Neural progenitor cell (in vitro differentiated cells): ENCODE results near the gene ATP2C2.

- RAMPAGE, long total RNA = no peak
These were observed 7.4 kb downstream of the CDH13 start for GRCh38 chr16:82633901-82634931.

- RAMPAGE, long total RNA = no peak
These were observed 29.1 kb downstream of the CDH13 start for GRCh38 chr16:82655819-82656239.

- RAMPAGE, long total RNA = no peak
These were observed 74.9 kb downstream of the CDH13 start for GRCh38 chr16:82701590-82702163.

DNA sequence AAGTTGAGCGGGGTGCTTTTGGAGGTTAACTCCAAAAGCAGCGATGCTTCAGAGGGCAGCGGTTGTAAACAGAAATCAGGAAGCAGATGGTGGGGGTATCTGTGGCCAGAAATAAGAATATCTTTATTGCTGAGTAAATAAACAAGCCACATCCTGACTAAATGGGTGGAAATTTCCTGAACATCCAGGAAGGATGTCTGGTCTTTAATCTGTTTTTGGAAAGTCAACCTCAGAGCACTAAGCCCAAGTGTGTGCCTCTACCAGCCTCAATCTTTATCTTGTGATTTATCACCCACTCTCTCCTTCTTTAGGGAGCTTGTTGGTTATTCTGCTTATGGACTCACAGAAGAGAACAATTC, 123.3 kb downstream of the CDH13 start:
- RAMPAGE, long total RNA = no peak

DNA sequence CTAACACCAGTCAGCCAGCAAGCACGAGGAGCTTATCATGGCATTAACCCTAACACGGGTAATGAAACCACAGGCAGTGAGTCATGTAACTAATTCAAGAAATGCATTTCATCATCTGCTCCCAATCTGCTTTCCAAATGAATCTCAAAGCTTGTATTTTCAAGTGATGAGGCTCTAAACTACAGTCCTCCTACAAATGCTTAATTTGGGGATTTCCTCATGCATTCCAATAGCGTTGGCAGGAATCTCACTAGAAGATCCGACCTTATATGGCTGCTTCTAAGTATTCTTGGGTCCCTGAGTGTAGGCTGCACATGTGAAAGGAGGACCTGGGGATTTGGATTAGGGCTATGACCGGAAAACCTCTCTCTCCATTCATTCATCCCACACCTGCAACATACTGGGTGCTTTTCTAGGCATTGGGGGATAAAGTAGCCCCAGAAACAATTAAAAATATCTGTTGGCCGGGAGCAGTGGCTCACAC, 118.3 kb upstream of the HSBP1 start:
- RAMPAGE, long total RNA = no peak

DNA sequence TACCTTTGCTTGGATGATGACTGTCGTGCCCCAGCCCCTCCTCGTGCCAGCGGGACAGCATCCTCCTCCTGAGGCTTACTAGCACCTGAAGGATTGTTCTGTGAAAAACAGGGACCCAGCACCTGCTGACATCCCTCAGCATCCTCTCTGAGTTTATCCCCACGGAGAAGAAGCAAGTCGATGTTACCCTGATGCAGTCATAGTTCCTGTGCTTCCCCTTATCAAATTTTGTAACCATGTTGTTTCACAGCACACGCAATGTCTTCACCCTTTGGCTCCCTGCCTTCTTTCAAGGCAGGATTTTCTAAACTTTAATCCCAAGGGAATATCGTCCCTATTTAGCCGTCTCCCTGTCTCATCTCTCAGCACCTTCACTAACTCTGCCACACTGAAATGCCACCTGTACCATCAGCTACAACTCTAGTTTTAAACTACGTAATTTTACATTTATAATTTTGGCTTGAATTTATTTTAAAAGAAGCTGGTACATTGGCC, 4.9 kb upstream of the HSBP1 start:
- RAMPAGE, long total RNA = no peak

- RAMPAGE, long total RNA = no peak
These were observed 13.4 kb downstream of the MLYCD start for GRCh38 chr16:83912422-83912654.

DNA sequence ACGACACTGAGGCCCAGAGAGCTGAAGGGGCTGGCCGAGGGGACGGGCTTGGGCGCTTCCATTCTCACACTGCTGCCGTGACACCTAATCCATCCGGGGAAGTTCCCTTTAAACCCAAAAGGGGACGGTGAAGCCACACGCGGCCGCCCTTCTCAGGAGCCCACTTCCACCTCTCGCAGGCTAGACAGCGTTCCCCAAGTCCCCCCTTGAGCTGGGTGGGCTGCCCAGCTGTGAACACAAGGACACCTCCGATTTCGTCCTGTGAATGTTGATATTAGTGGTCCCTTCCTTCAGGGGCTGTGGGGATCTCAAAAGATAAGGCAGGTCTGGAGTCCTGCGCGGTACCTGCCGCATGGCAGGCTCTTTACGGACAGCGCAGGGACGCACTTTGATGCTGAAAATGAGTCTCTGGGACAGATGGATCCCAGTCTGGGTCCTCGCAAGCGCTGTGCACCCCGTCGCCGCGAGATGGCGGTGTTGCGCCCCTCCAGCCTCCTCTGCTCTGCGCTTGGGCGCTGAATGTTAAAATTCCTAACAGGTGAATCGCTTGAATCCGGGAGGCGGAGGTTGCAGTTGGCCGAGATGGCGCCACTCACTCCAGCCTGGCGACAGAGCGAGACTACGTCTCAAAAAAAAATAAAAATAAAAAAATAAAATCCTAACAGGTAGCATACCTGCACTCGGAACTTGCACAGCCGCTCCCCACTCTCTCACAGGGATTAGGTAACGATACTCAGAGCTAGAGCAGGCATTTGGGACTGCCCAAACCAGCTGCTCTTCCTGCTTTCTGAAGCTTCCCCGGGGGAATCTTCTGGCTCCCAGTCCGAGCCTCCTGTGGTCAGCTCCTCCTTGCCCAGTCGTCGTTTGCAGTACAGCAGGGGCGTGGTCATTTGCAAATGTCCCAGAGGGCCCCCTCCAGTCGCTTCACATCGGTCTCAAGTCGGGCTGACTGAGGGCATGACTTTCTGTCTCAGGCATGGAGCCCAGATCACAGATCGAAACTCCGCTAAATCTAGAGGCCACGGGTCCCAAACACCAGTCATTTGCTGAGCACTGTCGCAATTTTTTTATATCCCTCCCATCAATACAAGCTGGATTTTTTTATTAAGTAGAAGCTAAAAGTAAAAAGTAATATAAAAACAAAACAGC, 26.3 kb upstream of the OSGIN1 start:
- RAMPAGE, long total RNA = no peak

DNA sequence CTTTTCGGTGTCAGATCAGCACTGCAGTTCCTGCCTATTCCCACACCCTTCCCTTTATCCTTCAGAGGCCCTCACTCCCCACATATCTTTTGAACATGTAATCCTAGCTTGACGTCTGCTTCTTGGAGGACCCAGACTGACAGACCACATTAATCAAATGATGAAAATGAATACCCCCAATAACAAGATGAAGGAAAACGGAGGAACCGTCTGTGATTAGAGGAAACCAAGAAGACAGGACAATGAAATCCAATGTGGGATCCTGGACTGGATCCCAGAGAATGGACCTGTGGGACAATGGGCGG, 36.0 kb downstream of the MBTPS1 start:
- RAMPAGE, long total RNA = no peak

GRCh38 chr16:84104838-84105037, 12.0 kb downstream of the MBTPS1 start:
- RAMPAGE, long total RNA = no peak

DNA sequence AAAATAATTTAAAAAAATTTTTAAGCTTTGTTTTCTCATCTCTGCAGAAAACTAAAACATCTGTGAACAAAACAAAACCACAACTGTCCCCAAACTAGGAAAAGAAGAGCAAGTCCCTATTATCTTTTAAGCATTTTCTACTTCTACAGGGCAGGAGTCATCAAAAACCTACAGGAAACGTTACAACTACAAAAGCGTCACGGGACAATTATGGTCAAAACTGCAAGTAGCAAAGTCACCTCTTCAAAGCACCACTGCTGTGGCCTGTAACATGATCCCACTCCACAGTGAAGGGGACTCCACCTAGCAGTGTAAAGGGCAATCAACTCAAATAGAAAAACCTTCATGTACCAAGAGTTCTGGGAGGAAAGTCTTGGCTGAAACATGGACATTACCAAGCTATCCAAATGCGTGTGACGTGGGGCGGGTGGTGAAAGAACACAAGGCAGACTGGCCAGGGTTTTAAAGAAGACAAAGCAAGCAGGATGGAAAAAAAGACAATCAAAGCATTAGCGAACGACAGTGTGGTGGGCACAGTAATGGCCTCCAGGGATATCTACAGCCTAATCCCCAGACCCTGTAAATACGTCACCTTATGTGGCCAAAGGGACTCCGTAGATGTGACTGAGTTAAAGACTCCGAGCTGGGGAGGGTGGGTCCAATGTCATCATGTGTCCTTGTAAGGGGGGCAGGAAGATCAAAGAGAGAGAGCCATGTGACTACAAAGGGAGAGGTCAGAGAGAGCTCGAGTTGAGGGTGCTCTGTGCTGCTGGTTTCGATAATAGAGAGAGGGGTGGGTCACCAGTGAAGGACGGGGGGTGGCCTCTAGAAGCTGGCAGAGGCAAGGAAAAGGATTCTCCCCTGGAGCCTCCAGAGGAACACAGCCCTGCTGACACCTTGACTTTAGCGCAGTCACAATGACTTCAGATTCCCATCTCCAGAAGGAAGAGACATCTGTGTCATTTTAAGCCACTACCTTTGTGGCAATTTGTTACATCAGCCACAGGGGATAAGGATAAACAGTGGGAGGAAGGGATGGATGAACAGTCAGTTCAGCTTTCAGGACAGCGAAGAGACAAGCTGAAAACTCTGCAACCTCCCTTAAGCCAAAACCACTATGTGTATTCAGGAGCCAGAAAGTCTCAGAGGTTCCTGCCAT, 6.0 kb downstream of the HSDL1 start:
- RAMPAGE, long total RNA = no peak

DNA sequence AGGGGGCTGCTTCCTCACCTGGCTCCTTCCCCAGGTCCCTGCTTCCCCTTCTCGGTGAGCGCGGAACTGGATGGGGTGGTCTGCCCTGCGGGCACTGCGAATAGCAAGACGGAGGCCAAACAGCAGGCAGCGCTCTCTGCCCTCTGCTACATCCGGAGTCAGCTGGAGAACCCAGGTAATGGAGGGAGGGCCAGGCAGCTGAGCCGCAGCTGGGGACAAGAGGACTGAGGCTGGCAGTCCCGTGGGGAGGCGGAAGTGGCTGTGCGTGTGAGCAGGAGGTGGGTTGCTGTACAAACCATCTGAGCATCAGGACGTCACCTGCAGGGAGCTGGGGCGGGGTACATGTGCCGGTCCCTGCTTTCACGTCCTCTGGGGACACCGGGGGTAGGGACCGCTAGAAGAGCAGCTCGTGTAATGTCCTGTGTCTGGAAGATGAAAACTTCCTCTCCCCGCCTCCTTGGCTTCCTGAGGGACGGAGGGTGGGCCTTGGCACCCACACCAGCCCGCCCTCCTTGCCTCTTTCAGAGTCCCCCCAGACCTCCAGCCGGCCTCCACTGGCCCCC, 3.5 kb downstream of the ADAD2 start:
- RAMPAGE, long total RNA = no peak

DNA sequence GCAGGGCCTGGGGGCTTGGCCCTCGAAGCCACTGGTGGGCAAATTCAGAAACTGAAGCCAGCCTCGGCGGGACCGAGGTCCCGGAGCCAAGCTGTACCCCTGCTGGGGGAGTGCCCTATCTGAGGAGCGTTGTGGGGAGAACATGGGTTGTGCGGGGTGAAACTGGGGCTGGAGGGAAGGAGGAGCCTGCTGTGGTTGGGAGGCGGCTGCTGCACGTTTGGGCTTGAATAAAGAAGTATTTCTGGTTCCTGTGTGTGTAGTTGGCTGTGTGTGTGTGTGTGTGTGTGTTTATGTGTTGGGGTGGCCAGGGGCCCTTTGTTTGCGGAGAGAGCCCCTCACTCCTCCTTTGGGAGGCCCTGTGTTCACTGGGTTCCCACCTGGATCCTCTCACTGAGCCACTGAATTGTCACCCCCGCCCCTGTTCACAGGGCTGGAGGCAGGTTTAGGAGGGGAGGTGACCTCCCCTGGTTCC, 6.0 kb downstream of the ADAD2 start:
- RAMPAGE, long total RNA = no peak

GRCh38 chr16:84340130-84340888, 28.0 kb upstream of the ATP2C2 start:
- RAMPAGE, long total RNA = no peak

- RAMPAGE, long total RNA = no peak
These were observed at the start of gene ATP2C2 for GRCh38 chr16:84367760-84369078. Gene ATP2C2 (plus strand): TSS chr16:84368538.

DNA sequence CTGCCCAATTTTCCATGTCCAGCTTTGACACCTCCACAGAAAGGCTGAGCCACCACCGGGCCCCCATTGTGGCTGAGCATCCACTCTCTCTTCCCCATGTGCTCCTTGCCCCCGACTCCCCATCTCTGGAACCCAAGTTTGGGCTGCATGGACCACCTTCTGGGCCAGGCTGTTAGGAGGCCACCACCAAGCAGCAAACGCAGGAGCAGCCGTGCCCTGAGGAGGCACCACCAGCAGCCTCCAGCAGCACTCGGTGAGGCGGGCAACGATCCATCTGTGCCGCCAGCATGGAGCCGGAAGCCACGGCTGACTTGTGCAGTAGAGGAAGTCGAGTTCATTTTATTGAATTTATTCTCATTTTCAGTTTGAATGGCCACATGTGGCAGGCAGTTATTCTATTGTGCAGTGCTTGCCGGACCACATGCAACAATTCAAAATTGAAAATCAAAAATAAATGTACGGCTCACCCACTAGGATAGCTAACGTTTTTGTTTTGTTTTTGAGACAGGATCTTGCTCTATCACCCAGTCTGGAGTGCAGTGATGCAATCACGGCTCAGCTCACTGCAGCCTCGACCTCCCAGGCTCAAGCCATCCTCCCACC, 2.9 kb upstream of the MEAK7 start:
- RAMPAGE, long total RNA = no peak

- RAMPAGE, long total RNA = no peak
These were observed 36.1 kb downstream of the USP10 start for GRCh38 chr16:84735856-84736253.

DNA sequence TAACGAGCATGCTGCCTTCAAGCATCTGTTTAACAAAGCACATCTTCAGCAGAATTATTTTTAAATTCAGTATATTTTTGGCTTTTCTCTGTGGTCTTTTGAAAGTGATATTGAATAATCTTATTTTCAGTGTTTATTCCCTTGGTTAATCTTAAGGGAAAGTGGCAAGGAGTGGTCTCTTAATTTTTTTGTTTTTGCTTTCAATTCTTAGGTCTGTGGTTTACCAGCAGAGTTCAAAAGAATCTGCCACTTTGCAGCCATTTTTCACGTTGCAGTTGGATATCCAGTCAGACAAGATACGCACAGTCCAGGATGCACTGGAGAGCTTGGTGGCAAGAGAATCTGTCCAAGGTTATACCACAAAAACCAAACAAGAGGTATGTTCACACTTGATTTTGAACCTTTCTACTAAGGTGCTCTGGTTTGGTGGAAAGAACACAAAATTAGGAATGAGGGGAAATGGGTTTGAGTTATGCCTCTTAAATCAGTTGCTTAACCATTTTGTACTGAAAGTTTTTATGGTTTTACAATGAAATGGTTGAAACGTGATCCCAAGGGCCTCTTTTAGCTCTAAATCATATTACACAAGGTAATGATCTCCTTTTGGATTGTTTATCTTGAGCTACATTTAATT, 51.7 kb upstream of the CRISPLD2 start:
- RAMPAGE, long total RNA = no peak

GRCh38 chr16:84776115-84776318, 43.8 kb upstream of the CRISPLD2 start:
- RAMPAGE, long total RNA = no peak

DNA sequence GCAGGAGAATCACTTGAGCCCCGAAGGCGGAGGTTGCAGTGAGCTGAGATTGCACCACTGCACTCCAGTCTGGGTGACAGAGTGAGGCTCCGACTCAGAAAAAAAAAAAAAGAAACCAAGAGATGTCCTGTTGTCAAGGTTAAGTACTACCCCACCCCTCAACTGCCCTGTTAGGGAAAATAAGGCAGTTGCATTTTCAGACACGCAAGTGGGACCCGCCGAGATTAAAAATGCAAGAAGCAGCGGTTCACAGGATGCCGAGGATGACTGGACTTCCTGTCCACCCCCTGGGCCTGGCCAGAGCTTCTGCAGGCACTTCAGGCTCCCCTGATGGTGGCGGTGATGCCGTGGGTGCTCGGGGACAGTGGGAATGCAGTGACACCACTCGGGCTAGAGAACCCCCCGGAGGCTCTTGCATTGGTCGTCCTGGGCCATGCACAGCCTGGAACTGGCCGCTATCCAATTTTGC, 13.6 kb upstream of the CRISPLD2 start:
- RAMPAGE, long total RNA = no peak